ENCODE measurements around the genes WDR62, ZNF527, SPINT2 and C19orf33.

DNA sequence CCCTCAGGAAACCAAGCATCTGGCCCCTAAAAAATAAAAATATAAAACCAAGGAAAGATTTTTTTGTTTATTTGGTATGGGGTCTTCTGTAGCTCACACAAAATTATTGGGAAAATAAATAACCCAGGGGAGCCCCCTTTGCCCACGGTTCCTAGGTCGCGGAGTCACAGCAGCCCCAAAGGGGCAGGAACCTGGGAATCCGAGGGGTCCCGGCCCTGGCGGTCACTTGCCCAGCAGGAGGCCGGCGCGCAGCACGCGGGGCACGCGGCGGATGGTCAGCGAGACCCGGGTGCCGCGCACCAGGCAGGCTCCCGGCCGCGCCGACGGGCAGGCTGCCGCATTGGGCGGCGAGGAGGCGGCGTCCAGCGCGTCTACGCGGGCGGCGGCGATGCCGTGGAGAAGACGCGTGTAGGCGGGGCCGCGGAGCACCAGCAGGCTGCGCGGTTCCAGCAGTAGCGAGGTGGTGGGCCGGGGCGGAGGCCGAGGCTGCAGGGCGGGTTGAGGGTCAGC, 510 bp upstream of the SYNE4 start:
- PRO-cap, result bidirectional peak, plus-strand start at position 452 of the sequence, minus-strand start at position 364 of the sequence

DNA sequence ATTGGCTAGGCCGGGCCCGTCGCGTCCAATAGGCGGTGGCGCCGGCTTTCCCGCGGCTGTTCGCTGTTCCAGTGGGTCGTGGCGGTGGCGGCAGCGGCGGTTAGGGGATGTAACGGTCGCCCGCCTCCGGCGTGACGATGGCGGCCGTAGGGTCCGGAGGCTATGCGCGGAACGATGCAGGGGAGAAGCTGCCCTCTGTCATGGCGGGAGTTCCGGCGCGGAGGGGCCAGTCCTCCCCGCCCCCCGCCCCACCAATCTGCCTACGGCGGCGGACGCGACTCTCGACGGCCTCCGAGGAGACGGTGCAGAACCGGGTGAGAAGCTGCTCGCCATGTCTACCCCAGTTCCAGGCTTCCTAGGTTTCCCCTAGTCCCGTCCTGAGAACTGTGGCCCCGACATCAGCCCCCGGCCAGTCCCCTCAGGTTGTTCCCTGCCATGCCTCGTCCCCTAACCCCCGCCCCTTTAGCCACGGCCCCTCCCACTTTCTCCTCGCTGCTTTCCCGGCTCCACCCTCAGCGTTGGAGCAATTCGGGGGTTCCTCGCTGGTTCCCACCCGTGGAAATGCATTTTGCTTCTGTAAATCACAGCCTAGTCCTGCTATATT, at the start of gene WDR62:
TSS of gene WDR62 (plus strand) at position 63 of the 604 bp plus-strand sequence.
- PRO-cap, result no peak

GRCh38 chr19:36159248-36160319, 7.3 kb upstream of the COX7A1 start:
- PRO-cap, result no peak

DNA sequence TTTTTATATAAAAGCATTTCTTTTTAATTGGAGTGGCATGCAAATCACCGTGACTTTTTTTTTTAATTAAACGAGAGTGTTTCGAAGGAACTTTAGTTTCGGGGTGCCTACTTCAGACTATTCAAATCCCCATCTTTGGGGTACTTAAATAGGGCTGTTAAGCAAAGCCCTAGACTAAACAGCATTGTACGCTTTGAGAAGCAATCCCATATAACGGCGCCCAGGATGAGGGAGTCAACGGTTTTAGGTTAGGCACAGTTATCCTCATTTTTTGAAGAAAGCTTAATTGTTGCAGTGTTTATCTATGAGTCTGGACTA, 659 bp downstream of the ZNF146 start:
- PRO-cap, result no peak

- PRO-cap, result bidirectional peak, plus-strand start at chr19:36331916, minus-strand start at chr19:36331747
These were observed 47.0 kb downstream of the ZFP14 start for GRCh38 chr19:36331611-36332730.

- PRO-cap, result bidirectional peak, plus-strand start at chr19:36490020, minus-strand start at chr19:36489861
These were observed 435 bp upstream of the ZNF566 start for GRCh38 chr19:36489758-36490233.

DNA sequence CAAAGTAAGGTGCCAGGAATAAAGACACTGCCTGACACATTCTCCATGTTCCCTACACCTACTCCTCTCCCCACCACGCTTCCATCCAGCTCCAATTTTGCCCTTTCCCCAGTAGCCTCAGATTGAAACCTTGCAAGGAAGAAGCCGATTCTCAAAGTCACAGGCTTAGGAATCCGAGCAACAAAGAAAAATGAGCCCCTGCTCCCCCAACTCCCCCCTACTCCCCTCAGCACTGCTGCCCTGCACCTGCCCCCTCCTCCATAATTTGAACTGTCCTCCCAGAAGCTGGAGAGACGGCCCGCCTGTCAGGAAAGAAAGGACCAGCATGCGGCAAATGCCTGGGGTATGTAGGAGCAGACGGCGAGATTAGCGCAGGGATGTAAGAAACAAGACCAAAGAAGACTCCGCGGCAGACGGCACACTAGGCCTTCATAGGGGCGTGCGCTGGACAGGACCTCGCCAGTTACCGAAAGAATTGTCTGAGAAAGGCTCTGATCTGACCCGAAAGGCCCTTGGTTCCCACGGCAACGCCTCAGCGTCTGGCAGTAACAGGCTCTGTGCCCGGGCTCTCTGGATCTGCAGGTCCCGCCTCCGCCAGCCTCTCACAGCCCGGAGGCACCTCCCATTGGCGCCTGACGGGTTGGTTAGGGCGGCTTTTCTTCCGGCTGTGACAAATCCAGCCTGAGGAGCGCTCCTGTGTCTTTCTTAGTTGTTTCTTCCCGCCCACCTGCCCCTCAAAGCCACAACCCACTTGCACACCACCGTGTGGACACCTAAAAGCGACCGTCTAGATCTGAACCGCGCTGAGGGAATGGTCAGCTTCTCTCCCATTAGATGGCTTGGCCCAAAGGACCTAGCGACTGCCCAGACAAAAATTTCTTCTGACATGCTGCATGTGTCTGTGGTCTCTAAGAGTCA, 21.9 kb upstream of the ZNF875 start:
- PRO-cap, result bidirectional peak, plus-strand start at position 756 of the sequence, minus-strand start at position 469 of the sequence

DNA sequence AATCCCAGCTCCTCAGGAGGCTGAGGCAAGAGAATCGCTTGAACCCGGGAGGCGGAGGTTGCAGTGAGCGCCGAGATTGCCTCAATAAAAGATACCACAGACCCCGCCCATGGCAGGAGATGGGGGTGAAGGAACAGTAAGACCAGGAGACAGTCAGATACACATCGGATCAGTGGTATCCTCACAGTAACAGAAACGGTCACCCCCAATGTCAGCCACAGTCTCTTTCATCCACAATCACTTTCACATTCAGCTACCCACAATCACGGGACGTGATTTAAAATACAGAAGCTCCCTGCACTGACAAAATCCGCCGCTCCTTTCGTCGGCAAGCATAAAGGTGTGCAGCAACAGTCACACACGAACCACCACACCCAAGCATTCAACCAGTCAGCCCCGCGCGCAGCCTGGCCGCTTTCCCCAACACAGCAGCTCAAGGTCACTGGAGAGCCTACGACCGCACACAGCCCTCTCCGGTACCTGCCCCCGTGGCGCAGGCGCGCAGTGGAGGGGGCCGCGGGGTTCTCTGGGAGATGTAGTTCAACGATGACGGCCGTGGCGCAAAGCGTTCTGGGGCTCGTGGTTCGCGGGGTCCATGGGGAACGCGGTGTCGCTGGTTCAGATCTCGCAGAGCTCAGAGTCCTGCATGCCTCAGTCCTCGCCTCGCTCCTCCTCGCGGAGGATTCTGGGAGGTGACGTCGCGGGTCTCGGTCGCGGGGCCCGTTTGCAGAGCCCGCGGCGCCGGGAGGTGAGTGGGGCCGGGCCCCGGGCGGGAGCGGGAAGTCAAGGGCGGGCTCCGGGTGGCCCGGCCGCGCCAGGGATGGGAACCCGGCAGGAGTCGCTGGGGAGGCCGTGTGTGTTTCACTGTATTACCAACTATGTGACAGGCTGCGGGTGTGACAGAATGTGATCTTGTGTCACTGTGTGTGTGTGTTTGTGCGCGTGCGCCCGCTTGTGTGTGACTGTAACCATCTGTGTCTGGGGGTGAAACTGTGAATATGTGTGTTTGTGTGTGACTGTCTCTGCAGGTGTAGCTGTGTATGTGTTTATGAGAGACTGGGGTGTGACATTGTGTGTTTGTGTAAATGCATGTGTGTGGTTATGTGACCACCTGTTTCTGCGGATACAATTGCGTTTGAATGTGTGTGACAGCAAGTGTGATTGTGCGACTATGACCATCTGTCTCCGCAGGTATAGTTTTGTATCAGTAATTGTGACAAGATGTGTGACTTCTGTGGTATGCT, at the start of gene ZNF527:
TSS of gene ZNF527 (plus strand) at position 621 of the 1,244 bp plus-strand sequence.
- PRO-cap, result bidirectional peak, plus-strand start at position 621 of the sequence, minus-strand start at position 444 of the sequence; bidirectional peak, plus-strand start at position 751 of the sequence, minus-strand start at position 687 of the sequence

DNA sequence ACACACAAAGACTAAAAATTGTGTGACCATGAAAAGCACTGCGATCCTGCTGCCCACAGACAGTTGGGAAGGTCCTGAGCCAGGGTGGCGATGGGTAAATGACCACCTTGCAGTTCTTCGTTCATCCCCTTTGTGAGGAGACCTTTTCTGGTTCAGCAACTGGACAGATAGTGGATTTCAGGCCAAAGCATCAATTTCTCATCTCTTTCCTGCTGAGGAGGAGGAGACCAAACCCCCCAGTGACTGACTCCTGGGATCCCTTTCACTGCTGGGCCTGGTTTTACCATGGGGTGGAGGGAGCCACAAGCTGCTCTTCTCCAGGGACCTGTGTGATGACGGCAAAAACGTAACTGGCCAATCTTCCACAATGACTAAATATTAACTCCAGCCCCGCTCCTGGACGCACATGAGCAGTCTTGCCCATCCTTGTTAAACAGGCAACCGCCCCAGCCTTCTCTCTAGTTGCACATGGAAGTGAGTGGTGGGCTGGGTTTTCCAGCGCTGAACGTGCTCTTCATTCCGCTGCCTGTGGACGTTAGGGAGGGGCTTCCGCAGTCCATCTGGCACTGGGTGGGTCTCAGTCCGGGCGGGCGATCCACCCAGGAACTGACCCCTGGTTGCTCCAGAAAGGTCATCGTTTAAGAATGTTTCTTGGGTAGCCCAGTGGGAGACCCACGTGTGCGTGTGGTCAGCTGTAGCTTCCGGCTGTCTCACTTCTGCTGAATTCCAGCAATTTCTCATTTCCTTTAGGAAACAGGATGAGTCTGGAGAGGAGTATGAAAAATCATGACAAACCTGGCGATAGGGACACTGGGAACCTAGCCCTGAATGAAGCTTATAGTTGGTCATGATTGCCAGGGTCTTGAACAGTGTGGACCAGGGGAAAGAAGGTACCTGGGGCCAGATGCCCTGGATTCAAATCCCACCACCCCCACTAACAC, 92.3 kb downstream of the SIPA1L3 start:
- PRO-cap, result no peak

DNA sequence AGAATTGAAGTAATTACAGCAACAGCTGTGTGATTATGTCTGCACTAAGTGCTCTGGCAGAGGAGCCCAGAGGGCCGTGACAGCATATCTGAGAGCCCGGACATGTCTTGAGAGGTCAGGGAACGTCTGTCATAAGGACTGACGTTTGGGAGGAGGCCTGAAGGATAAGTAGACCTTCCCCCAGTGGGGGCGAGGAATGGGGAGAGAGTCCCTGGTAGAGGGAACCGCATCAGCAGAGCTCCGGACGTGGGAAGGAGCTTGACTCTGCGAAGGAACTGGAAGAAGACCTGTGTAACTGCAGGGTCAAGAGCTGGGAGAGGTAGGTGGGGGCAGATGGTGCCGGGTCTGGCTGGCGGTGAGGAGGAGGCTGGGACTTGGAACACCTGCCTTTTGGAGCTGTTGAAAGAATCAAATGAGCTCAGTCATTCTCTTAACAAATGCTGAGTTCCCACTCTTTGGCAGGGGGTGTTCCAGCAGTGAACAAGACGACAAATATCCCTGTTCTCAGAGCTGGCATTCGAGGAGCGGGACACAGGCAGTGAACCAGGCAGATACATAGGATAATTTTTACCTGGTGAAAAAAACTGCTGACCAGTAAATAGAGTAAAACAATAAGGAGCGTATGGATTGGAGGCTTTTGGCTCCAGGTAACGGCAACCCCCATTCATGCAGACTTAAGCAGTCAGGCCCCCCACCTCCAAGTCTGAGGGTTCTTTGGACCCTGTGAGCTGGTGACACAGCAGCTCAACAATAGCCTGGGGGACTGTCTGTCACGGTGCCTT, 130.3 kb downstream of the SIPA1L3 start:
- PRO-cap, result no peak

DNA sequence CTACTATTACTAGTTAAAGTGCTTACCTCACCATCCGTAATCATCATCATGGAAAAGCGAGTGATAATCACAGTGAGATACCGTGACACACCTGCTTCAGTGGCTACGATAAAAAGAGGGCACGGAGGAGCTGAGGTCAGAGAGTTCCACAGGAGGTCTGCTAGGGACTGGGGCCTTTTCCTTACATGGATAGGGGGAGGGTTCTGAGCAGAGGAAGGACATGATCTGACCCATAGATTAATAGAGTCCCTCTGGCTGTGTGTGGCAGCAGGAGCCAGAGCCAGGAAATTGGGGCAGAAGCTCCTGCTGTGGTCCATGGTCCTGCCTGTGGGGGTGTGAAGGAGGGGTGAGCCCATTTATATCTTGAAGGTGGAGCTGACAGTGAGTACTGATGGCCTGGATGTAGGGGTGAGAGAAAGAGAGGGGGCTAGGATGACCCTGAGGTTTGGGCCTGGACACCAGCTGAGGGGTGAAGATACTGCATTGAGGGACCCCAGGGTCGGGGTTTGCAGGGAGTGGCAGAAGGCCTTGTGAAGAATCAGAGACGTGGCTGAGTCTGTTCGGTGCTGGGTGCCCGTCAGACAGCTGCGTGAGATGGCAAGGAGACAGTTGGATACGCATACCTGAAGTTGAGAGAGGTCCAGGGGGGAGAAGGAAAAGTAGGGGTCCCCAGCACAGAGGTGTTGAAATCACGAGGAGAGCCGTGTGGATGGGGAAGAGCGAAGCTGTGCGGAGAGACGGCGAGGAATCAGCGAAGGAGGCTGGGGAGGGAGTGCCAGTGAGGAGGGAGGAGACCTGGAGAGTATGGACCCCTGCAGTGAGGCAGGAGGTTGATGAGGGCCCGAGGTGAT, 136.9 kb downstream of the SIPA1L3 start:
- PRO-cap, result no peak

DNA sequence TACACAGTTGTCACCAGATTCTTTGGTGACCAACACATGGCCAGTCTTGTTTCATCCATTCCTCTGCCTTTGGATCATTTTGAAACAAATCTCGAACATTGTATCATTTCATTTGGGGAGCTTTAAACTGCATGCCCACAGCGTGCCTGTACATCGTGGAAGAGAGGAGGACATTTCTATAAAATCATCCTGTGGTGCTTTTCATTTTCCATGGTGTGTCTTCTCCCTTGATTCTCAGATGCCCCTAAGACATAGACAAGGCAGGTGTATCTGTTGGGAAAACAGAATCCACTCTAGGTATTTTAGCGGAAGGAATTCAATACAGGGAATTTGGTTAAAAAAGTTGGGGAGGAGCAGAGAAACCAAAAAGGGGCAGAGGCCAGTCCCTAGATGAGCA, 145.0 kb downstream of the SIPA1L3 start:
- PRO-cap, result no peak

DNA sequence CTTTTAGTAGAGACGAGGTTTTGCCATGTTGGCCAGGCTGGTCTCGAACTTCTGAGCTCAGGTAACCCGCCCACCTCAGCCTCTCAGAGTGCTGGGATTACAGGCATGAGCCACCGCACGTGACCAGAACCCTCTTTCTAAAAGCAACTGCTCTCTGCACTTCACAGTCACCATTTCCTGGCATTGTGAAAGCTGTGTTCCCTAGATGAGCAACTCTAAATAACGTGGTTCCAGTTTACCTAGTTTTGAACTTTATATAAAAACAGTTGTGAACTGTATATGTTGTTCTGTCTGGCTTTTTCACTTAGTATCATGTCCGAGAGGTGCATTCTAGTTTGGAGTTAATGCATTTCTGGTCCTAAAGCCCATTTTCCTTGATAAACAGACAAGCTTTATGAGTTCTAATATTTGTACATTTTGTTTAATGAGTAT, 153.0 kb downstream of the SIPA1L3 start:
- PRO-cap, result no peak

GRCh38 chr19:38209124-38209993, 14.7 kb downstream of the DPF1 start:
- PRO-cap, result bidirectional peak, plus-strand start at chr19:38209911, minus-strand start at chr19:38209664

- PRO-cap, result unidirectional peak, plus-strand start at chr19:38264645
These were observed at the start of gene SPINT2 for GRCh38 chr19:38263913-38265131. TSS of gene SPINT2 (plus strand) at chr19:38264573.

DNA sequence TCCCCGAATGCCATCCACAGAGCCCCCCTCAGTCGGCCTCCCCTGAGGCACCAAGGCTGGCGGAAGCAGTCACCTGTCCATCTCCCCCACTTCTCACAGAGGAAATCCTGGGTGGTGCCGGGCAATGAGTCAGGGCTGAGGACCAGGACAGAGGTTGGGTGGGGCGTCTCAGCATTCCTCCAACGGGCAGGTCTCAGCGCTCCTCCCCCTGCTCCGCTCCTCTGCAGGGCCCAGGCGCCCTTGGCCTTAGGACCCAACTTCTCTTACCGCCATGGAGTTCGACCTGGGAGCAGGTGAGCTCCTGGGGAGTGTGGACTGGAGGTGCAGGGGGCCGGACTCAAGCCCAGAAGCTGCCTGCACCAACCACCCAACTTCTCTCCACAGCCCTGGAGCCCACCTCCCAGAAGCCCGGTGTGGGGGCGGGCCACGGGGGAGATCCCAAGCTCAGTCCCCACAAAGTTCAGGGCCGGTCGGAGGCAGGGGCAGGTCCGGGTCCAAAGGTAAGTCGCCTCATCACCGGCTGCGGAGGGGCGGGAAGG, at the start of gene C19orf33:
TSS of gene C19orf33 (plus strand) at position 261 of the 539 bp plus-strand sequence.
- PRO-cap, result bidirectional peak, plus-strand start at position 174 of the sequence, minus-strand start at position 65 of the sequence

GRCh38 chr19:38327619-38328195, 7.9 kb upstream of the CATSPERG start:
- PRO-cap, result no peak

GRCh38 chr19:38352216-38352851, 16.7 kb downstream of the CATSPERG start:
- PRO-cap, result no peak

DNA sequence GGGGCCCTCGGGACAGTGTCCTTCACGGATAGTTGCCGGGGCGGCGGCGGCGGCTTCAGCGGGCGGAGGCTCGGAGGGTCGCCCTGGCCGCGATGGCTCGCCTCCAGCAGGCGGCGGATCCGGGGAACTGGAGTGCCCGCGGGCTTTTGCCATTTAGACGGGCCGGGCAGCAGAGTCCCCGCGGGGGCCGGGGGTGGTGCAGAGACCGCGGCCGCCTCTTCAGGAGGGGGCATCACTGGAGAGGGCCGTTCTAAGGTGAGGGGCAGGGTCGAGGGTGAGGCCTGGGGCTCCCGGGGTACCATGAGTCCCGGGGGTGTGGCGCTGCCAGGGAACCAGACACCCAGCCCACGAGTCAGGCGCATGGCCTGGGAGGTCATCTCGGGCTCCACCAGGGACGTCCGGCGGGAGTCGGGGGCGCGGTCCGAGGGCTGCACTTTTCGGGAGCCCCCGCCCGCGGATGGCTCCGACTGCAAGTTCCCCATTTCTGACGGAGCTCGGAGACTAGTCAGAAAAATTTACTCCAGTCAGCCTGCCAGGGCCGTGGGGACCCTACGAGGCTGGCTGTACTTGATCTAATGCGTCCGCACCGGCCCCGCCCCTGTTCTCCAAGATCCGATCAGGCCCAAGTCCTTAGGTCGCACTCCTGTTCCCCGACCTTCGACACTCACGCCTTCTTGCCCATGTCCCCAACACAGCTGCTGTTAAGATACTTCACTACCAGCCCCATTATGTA, 888 bp downstream of the GGN start:
- PRO-cap, result no peak

GRCh38 chr19:38388529-38388613, 126 bp upstream of the SPRED3 start:
- PRO-cap, result no peak